NB4 (cell line): ENCODE measurements around the genes RETREG1 and CDH6.

- RRBS, result no CpG with 5 or more reads among the region's 1 CpG
These were observed 10.1 kb downstream of the FBXL7 start for GRCh38 chr5:15510096-15510506.

- RRBS, result no CpG with 5 or more reads among the region's 8 CpGs
These were observed 115.9 kb downstream of the FBXL7 start for GRCh38 chr5:15615833-15616415.

DNA sequence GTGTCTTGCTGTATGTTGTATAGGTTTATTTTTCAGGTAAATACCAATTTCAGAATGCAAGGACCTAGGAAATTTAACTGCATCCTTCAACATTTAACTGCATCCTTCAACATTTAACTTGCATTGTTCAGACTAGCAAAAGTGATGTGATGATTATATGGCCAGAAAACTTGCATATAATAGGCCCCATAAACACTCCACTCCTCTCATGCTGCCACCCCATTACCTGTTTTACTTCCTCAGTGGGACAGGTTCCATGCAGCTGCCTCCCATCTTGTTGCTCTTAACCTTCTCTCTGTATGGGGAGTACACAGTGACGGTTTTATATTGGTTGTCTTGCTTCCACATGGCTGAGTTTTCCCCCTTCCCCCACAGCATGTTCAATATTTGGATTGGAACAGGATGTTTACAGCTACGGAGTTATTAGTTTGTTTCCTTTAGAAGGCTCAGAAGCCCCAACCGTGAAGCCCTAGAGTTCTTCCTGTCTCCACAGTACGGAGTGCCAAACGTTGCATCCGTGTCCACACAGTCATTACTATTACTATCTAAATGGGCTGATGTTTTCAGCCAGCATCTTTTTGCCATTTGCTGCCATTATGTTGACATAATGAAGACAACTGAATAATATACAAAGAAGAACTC lies 277.6 kb downstream of the MARCHF11 start:
- RRBS, result no CpG with 5 or more reads among the region's 6 CpGs

DNA sequence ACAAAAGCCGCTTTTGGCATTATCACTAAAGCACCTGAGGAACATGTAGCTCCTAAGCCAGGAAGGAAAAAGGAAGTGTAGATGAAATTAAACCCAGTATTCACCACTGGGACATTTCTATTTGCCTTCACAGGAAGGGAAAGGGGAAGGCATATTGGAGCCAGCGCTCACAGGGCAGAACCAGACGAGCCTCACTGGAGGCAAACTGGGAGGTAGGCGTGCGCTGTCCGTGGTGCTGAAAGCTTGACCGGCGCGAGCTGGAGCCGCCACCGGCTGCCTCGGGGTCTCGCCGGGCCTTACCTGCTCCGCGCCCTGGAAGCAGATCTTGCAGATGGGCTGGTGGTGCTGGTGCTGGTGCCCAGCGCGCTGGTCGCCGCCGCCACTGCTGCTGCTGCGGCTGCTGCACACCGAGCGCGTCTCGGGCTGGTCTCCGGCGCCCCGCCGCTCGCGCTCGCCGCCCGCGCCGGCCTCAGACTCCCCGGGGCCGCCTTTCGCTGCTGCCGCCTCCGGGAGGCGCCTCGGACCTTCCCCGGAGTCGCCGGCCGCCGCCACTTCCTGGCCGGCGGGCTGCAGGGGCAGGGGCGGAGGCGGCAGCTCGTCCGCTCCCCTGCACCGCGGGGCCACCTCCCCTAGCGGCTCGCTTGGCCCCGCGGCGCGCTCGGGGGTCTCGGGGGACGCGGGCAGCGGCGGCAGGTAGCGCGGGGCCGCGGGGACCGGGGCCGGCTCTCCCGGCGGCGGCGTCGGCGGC lies 678 bp downstream of the MARCHF11 start:
- RRBS, result no CpG with 5 or more reads among the region's 81 CpGs

- RRBS, result no CpG with 5 or more reads among the region's 14 CpGs
These were observed 66.6 kb downstream of the RETREG1 start for GRCh38 chr5:16549698-16551108.

GRCh38 chr5:16577435-16578138 lies 39.2 kb downstream of the RETREG1 start:
- RRBS, result no CpG with 5 or more reads among the region's 19 CpGs

DNA sequence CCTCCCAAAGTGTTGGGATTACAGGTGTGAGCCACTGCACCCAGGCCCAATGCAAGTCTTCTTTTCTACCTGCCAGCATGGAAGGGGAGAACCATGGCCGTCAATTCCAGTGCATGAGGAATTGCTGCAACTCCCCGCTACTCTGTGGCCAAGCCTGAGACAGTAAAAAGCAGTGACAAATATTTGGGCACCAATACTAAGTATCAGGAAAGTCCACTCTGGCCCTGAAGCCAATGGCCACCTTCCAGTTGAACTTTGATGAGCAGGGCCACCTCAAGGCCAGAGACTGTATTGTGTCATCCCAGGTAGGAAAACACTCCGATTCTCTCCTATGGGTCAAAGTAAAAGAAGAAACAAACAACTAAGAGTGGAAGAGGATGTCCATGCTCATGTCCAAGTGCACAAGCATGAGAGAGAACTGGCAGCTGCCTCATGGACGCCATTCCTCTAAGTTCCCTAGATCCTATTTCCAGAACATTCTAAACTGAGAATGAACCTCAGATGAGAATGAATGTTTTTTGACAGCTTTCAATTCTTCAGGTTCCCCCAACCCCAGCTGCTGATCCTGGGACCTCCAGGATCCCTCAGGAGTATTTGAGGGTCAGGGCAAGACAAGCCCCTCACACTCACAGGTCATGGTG lies 27.1 kb downstream of the RETREG1 start:
- RRBS, result no CpG with 5 or more reads among the region's 4 CpGs

DNA sequence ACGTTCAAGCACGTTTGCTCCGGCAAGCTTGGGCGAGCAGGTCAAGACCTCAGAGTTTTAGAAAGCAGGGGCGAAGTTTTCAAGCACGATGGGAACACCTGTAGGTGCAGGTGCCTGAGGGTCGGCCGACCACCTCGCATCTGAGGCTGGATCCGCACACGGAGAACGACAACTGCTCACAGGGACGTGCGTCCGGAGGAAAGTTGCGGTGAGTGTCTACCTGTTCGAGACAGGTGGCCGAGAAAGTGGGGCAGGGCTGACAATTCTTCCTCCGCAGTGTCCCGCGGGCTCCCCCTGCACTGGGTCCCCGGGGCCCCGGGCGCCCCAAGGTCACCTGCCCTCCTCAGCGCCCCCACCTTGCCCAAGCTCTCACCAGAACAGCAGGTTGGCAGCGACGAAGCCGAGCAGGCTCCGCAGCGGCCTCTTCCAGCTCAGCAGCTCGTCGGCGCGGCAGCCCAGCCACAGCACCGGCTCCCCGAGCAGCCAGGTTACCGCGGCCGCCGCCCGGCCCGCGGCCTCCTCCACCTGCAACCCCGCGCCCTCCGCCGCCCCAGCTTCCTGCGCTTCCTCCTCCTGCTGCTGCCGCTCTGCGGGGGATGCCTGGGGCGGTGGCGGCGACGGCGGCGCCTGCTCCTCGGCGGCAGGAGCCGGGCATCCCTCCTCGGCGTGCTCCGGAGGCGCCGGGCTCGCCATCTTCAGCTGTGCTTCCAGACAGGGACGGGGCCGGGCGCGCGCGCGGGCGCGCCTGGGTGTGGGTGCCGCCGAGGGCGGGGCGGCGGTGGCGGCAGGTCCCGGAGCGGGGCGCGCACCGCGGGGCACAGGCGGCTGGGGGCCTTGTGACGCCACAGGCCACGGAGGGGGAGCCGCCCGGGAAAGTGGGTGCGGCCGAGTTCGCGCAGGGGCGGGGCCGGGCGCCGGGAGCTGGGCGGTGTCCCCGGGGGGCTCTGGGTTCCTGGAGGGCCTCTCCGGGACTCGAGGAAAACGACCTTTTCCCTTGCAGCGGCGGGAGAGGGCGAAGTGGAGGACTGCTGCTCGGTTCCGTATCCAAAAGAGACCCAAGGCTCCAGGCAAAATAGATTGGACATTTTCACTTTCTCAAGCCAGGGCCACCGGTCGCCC lies at the start of gene RETREG1:
Gene RETREG1 (minus strand): TSS at position 719 of the 1,119 bp plus-strand sequence.
- RRBS, result 8% methylated on average over 43 of the region's 111 CpGs

DNA sequence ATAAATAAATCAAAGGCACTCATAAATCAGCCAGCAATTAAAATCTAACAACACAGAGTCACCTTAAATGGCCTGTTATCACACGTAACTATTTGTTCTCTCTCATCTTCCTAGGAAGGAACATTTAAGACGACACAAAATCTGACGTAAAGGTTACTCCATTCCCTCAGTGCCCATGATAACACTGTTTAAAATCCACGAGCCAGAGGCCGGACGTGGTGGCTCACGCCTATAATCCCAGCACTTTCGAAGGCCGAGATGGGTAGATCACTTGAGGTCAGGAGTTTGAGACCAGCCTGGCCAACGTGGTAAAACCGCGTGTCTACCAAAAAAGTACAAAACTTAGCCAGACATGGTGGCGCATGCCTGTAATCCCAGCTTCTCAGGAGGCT lies 56.4 kb downstream of the MYO10 start:
- RRBS, result no CpG with 5 or more reads among the region's 13 CpGs

GRCh38 chr5:17229239-17229733 lies 11.9 kb downstream of the BASP1 start:
- RRBS, result no CpG with 5 or more reads among the region's 4 CpGs

DNA sequence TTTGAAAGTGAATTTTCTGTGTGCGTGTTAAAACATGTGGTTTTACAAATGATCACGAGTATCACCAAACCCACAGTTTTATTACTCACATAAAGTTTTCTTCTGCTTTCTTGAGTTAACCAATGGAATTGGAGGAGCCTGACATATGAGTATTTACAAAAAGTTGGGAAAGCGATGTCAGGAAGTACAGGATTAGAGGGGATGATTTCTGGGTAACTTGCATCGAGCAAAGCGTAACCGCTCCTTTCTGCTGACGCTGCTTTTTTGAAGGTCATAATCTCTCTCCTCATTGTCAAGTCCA lies 132.3 kb downstream of the H3Y2 start:
- RRBS, result no CpG with 5 or more reads among the region's 7 CpGs

DNA sequence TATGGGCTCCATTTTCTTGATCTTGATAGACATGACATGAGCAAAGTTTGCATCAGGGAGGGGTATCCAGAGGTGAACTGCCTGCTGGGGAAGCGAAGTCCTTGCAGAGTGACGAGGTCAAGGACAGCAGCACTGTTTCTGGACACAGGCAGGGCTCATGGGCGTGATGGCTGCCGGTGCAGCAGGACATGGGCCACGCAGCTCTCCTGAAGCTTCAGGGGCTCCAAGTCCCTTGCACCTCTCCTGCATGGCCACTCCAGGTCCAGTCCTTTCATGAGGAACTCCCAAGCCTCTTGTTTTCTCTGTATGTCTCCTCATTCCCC lies 123.9 kb downstream of the H3Y2 start:
- RRBS, result no CpG with 5 or more reads among the region's 5 CpGs

DNA sequence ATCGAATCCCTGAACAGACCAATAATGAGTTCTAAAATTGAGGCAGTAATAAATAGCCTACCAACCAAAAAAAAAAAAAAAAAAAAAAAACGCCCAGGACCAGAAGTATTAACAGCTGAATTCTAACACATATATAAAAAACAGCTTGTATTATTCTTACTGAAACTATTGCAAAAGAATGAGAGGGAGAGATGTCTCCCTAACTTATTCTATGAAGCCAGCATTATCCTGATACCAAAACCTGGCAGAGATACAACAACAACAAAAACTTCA lies 327.7 kb downstream of the PRDM9 start:
- RRBS, result no CpG with 5 or more reads among the region's 2 CpGs

DNA sequence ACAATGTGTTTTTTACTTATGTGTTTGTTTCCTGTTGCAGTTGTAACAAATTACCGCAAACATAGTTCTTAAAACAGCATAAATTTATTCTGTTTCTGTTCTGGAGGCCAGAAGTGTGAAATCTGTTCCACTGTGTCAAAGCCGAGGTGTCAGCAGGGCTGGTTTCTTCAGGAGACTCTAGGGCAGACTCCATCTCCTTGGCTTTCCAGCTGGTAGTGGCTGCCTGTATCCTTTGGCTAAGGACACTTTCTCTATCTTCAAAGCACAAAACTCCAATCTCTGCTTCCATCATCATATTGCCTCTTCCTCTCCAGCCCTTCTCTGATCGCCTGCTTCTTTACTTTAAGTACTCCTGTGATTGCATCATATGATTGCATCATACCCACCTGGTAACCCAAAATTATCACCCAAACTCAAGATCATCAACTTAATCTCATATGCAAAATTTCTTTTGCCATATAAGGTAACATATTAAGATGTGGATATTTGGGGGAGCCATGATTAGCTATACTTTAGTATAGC lies 1092.7 kb upstream of the CDH6 start:
- RRBS, result no CpG with 5 or more reads among the region's 3 CpGs

DNA sequence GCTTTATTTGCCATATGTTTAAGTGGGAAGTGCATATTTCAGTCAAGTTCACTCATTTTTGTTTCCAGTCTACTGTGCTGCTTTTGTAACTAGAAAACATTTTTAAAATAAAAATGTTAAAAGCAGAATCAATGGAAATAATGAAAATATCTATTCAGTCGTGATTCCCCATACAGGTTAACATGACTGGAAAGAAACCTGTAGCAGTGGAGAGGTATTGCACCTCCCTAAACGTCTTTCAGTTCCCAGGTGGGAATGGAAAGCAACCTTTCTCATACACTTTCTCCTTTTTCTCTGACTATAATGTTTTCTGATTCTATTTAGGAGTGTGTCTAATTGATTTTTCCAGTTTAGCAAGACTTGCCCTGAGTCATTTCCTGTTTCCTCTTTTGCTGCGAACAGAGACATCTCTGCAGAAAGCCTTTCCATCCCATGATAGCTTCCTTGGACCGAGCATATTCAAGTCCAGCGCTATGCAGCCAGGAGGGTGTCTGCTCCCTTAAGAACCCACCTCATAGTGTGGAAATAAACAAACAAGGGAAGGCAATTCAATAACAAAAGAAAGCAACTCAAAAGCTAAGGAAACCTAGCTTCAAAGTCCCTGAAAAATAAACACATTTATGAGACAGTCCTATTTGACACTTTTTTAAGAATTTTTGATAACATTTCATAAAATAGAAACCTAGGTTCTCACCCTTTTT lies 60.1 kb upstream of the CDH6 start:
- RRBS, result no CpG with 5 or more reads among the region's 5 CpGs

- RRBS, result no CpG with 5 or more reads among the region's 29 CpGs
These were observed at the start of gene CDH6 for GRCh38 chr5:31193346-31193943. CDH6 (plus strand) TSS chr5:31193686.

GRCh38 chr5:31530643-31531341 lies 1.1 kb downstream of the DROSHA start:
- RRBS, result no CpG with 5 or more reads among the region's 7 CpGs

GRCh38 chr5:31778181-31778380 lies 139.2 kb downstream of the PDZD2 start:
- RRBS, result no CpG with 5 or more reads among the region's 3 CpGs

GRCh38 chr5:31983063-31983689 lies 190.9 kb downstream of the GOLPH3 start:
- RRBS, result no CpG with 5 or more reads among the region's 16 CpGs

DNA sequence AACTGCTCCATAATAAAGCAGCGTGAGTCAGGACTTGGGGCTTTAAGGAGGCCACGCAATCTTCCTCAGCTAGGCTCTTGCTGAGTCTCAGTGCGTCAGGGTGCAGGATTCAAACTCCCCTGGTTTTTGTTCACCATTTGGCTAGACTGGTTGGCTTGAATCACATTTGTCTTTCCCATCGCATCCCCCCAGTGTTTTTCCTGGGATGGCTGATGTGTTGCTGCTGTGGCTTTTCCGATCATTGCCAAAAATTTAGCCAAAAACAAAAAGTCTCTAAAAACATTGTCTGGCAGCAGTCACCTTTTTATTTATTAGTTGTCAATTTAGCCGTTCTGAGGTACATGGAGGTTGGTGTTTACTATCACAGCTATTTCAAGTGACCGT lies 102.5 kb downstream of the GOLPH3 start:
- RRBS, result no CpG with 5 or more reads among the region's 7 CpGs